Measurements from ENCODE around the genes AFM, CXCL8 and CXCL2.

DNA sequence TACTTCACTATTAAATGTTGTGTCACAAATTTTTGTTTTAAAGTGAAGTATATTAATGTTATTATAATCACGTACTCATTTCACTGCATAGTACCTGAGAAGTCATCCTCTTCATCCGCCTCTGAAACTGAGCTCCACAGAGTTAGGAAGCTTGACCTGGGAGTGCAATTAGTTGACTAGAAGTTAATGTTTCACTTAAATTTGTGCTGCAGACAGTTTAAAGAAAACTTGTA lies 254.1 kb downstream of the SLC4A4 start:
- PRO-cap = no peak
- RAMPAGE, long total RNA, 4 experiments = no peak in any of the 4 experiments

GRCh38 chr4:72766536-72766819 lies 197.5 kb upstream of the ADAMTS3 start:
- PRO-cap = no peak
- RAMPAGE, long total RNA, 4 experiments = no peak in any of the 4 experiments

GRCh38 chr4:72924760-72925231 lies 144.7 kb downstream of the COX18 start:
- PRO-cap = no peak
- RAMPAGE, long total RNA, 4 experiments = no peak in any of the 4 experiments

DNA sequence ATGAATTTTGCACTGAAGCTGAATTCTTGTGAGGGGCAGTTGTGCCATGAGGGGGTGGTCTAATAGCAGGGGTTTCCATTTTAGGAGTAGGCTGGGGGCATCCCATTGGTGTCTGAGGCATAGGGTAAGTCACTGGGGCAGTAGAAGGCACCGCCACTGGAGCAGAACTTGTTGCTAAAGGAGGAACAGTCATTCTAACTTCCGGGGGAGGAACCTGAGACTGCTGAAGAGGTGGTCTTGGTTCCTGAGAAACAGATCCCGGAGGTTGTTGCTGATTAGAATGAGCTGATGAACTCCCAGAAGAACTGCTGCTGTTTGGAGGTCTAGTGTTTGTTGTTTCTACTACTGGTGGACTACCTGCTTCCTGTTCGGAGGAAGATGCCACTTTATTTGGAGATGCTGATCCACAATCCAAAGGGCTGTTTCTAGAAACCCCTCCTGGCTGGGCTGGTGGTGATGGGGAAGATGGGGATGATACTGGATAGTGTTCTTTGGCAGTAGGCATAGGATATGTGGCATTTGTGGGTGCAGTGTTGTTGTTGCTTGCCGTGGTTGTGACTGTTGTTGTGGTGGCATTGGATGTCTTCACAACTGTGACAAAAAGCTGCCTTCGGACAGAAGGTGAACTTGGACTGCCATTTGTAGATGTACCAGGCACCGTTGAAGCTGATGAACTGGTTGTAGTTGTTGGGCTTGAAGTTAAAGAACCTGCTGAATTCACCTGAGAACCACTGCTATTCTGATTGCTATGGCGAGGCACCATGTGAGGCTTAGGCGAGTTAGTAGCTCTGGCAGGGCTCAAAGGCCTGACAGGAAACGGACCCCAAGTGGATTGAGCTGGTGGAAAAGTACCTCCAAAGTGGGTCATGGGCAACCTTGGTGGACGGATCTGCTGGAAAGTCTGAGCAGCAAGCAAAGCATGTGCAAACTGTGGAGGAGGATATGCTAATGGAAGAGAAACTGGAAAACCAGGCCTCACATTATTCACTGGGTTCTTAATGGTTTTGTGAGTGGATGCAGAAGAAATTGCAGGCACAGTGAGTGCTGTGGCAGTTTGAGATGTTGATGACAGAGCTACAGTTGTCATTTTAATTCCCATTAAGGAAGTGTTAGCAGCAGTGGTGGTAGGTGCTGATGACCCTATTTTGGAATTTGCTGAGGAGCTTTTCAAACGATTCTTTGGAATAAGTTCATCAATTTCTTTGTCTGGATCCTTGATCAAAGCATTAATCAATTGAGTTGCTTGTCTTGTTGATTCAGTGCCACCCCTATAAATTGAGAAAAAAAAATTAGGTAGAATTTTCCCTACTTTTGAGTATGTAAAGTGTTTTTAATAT lies 22.0 kb upstream of the COX18 start:
- PRO-cap = no peak
- RAMPAGE, long total RNA, 4 experiments = start-site peak on the minus strand in 1 of 4 experiments, centred at position 600 of the sequence, 44 reads per replicate

DNA sequence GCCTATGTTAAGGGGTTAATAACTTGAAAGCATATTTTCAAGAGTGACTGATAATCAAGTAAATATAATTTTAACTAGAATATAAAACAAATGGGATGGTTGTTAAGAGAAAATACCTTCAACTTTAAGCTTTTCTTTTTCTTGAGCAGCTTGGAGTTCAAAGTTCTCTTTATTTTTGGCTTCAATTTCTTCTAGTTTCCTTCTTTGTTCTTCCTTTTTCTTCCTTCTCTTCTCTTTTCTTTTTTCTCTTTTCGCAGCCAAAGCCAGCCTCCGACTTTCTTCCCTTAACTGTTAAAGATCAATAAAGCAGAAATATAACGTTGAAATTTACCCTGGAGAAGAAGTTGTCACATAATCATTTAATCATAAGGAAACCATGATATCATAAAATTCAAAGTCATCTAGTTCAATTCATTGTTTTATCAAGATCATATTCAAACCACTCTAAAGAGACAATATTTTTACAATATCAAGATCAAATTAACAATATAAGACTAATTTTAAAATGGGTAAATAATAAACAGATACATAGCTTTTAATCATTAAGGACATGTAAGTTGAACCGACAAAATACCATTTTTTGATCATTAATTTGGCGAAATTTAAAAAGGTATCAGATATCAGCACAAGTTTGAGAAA lies 32.9 kb upstream of the COX18 start:
- PRO-cap = no peak
- RAMPAGE, long total RNA, 4 experiments = no peak in any of the 4 experiments

GRCh38 chr4:73214187-73215234 lies 44.1 kb downstream of the ANKRD17 start:
- PRO-cap = no peak
- RAMPAGE, long total RNA, 4 experiments = no peak in any of the 4 experiments

DNA sequence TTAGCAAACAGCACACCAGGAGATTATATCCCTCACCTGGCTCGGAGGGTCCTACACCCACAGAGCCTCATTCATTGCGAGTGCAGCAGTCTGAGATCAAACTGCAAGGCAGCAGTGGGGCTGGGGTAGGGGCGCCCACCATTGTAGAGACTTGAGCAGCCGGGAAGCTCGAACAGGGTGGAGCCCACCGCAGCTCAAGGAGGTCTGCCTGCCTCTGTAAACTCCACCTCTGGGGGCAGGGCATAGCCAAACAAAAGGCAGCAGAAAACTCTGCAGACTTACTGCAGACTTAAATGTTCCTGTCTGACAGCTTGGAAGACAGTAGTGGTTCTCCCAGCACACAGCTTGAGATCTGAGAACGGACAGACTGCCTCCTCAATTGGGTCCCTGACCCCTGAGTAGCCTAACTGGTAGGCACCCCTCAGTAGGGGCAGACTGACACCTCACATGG lies 61.1 kb upstream of the ANKRD17 start:
- PRO-cap = no peak
- RAMPAGE, long total RNA, 4 experiments = no peak in any of the 4 experiments

GRCh38 chr4:73450141-73450919 lies 14.3 kb downstream of the AFP start:
- PRO-cap = no peak
- RAMPAGE, long total RNA, 4 experiments = no peak in any of the 4 experiments

DNA sequence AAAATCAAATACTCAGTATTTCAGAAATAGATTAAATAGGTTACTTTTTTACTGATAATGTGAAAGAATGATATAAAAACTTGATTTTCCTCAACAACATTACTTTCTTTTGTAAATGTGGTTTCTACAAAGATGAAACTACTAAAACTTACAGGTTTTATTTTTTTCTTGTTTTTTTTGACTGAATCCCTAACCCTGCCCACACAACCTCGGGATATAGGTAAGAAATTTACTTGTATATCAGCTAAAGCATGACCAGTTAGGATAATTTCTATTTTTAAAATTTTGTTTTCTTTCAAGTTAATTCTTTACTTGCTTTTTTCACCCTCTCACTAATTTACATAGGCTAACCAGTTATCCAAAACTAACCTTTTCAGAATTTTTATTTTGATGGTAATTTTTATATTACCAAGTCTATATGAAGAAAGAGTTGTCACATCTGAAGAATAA lies at the start of gene AFM:
Gene AFM, plus strand, starts transcription at position 102 of the 450 bp plus-strand sequence.
- PRO-cap = no peak
- RAMPAGE, long total RNA, 4 experiments = no peak in any of the 4 experiments

DNA sequence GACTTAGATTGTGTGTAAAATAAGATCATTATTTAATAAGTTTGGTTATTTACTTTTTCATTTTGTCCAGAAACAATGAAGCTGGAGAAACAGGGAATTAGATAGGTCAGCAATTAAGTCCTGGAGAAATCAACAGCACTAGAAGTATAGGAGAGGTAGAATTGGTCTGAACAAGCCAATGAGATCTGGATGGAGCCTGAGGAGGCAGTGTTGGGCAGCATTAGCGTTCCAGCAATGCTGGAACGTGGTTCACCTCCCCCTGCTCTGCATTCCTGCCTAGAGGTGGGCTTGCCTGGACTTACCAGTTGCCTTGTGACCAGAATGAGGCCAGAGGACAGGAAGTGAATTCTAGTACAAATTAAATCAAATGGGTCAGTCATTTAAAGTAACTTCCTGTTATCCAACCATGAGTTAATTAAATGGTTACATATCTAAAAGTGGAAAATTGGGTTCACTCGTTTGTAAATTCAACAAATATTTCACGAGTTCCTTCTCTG lies 4.6 kb downstream of the RASSF6 start:
- PRO-cap = no peak
- RAMPAGE, long total RNA, 4 experiments = no peak in any of the 4 experiments

DNA sequence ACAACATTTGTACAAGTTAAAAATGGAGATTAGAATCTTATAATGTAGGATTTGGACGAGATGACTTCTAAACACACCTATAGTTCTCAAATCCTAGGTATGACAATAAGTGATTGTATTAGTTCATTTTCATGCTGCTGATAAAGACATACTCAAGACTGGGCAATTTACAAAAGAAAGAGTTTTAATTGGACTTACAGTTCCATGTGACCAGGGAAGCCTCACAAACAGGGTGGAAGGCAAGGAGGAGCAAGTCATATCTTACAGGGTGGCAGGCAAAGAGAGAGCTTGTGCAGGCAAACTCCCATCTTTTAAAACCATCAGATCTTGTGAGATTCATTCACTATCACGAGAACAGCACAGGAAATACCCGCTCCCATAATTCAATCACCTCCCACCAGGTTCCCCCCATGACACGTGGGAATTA lies 19.6 kb upstream of the CXCL8 start:
- PRO-cap = no peak
- RAMPAGE, long total RNA, 4 experiments = no peak in any of the 4 experiments

- PRO-cap = unidirectional peak, plus-strand start at chr4:73740569
- RAMPAGE, long total RNA, 4 experiments = no peak in any of the 4 experiments
These were observed at the start of gene CXCL8 for GRCh38 chr4:73740291-73741119. CXCL8 (plus strand) TSS chr4:73740569.

GRCh38 chr4:73741120-73741547 lies 765 bp downstream of the CXCL8 start:
- PRO-cap = no peak
- RAMPAGE, long total RNA, 4 experiments = no peak in any of the 4 experiments

DNA sequence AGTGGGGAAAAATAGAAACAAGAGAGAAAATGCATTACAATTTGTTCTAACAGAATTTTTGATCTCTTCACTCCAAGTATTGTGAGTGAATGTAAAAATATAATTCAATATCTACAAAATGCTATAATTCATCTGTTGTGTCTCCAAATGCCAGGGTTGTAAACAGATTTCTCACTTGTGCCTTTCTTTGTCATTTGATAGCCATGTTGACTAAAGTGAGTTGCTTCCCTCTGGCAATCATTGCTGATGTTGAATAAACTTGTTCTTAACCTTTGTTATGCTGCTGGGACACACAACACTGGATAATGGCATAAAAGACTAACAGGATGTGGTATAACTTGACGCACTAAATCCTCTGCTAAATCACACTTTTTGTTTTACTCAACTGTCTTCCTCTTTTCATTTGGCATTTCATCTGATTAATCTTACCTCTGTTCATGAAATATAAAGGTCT lies 17.5 kb upstream of the CXCL5 start:
- PRO-cap = no peak
- RAMPAGE, long total RNA, 4 experiments = no peak in any of the 4 experiments

- PRO-cap = no peak
- RAMPAGE, long total RNA, 4 experiments = no peak in any of the 4 experiments
These were observed 1.5 kb downstream of the CXCL2 start for GRCh38 chr4:74097170-74098204.

- PRO-cap = bidirectional peak, plus-strand start at chr4:74099455, minus-strand start at chr4:74099195
- RAMPAGE, long total RNA, 4 experiments = no peak in any of the 4 experiments
These were observed at the start of gene CXCL2 for GRCh38 chr4:74099044-74099357. CXCL2 (minus strand) TSS chr4:74099195.

DNA sequence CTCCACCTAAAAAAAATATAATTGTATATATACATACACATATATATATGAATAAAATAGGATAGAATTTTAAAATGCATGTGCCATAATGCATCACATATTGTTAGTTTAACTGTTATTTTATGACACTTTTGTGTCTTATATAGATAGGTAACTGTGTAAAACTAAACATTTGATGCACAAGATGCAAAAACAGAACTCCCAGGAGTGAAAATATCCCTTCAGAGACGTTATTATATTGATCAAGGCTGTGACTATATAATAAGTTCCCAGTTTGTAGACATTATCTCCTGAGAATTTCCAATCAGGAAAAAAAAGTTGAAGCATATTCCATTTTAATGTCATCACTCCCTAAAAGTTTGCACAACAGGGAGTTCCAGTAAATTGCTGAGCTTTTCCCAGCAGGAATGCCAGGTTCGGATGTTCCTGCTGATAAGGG lies 4.9 kb upstream of the CXCL2 start:
- PRO-cap = no peak
- RAMPAGE, long total RNA, 4 experiments = no peak in any of the 4 experiments

DNA sequence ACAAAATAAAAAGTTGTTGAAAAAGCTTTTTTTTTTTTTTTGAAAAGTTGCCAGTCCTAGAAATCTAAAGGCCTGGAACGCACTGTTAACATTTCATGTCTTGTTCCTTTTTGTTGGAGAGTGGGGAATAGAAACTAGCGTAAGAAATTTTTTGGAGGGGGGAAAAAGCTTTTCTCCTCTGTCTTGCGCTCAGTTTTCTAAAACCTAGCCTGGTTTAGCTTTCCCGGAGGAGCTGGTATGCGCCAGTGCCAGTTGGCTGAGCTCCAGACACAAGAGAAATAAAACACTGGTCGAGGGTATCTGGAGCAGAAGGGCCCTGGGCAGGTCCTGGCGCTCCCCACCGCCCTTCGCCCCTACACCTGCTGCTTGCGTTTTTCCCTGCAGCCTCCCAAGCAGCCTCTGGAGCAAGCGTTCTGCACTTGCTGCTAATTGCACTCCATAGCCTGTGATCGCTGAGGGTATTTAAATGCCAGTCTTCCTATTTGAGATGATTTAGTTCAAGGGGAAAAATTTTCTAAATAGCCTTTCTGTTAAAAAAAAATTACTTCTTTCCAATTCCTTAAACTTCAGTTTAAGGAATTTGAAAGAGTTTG lies 791 bp downstream of the EREG start:
- PRO-cap = no peak
- RAMPAGE, long total RNA, 4 experiments = no peak in any of the 4 experiments

GRCh38 chr4:74366643-74367223 lies 1.8 kb downstream of the EREG start:
- PRO-cap = no peak
- RAMPAGE, long total RNA, 4 experiments = no peak in any of the 4 experiments

DNA sequence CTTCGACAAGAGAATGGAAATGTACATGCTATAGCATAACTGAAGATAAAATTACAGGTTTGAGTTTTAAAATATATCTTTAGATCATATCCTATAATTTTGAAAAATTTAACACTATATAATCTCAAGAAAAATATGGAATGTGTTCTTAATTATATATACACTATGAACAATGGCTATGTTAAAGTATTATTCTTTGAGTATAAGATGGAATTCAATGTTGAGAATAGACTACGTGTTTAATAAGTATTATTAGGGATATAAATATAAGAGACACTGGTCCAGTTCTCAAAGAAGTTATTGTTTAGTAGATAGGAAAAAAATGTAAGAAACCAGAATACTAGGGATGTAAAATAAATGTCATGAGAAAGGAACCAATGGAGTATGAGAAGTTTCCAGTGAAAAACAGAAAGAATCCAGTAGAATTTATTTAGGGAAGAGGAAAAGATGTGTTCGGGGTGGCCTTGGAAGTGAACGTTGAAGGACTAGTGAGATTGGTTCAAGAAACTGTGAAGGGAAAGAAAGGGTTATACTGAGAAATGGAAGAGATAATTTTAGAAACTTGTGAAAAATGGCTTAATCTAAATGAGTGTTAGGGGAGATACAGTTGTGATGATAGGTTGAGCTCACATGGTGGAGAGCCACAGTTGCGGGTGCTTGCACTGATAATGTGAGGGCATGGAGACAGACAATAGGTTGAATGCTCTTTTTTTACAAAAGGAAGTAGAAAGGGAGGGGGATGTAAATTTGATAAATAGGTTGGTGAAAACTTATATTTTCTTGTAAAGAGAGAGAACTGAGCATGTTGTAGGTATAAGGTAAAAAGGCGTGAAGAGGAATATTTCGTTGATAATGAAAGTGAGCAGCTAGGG lies 7.9 kb downstream of the AREG start:
- PRO-cap = no peak
- RAMPAGE, long total RNA, 4 experiments = no peak in any of the 4 experiments